GM12891 (cell line): ENCODE measurements around a stretch of chr2.

DNA sequence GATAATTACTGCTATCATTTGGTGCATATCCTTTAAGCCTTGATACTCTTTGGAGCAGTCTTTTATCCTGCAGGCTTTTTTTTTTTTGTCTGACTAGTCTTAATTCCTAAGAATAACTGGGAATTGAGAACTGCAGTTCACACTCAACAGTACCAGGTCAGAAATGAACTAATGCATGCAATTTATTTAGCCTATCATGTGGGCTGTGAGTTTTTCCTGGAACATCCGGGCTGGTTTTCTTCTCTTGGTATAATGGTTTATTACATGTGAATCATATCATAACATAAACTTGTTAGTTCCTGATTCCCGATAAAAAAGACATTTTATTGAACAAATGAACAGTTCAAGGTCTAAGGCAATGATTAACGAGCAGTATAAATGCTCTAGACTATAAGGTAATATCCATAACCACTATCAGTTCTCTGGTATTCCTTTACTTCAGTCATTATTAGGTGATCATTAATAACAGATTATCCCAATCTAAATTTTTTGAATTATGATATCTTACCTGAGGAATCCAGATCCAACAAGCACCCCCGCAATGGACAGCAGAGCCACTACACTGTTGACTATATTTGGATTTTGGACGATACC is 19.1 kb downstream of the ABCG5 start:
- RRBS = no CpG with 5 or more reads among the region's 5 CpGs

GRCh38 chr2:43824519-43824971 is 14.1 kb downstream of the ABCG5 start:
- RRBS = no CpG with 5 or more reads among the region's 5 CpGs

GRCh38 chr2:44103339-44103661 is 65.4 kb upstream of the PPM1B start:
- RRBS = no CpG with 5 or more reads among the region's 3 CpGs

DNA sequence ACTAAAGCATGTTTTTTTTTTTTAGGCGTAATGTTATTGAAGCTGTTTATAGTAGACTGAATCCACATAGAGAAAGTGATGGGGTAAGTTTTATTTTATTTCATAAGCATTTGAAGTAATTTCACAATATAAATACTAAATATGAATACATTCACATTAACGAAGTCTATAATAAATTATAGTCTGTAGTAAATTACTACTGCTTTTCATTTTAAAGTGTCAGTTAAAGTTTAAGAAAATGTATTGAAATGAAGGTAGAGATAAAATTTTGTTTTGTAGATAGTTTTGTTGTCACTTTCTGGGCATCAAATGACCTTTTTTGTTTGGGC is 49.7 kb downstream of the PPM1B start:
- RRBS = no CpG with 5 or more reads among the region's 2 CpGs

DNA sequence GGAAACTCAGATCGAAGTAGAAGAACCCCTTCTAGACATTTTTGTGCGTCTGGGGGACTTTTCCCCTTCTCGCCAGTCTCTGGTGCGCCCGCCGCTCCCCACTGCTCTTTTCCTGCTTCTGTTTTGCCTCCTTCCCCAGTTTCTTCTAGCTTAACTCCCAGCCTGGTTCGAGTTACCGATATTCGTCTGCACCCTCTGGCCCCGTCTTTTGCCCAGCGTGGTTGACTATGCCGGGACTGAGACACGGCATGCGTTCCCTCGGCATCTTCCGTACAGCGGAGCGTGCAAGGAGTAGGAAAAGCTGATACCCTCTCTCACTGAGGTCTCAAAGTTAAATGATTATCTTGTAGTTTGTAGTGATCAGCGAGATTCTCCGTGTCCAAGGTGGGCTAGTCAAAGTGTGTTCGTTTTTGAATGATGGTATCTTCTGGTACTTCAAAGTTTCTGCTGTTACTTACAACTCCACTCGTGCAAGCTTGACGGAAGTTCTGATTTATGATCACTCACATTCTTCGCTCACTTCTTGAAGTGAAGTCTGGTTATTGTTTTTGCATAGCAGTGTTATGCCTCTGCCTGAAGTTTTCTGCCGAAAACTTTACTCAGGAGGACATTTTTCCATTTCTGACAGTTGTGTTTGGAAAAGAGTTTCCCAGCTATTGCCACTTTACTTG is 760 bp downstream of the CAMKMT start:
- RRBS = no CpG with 5 or more reads among the region's 25 CpGs

DNA sequence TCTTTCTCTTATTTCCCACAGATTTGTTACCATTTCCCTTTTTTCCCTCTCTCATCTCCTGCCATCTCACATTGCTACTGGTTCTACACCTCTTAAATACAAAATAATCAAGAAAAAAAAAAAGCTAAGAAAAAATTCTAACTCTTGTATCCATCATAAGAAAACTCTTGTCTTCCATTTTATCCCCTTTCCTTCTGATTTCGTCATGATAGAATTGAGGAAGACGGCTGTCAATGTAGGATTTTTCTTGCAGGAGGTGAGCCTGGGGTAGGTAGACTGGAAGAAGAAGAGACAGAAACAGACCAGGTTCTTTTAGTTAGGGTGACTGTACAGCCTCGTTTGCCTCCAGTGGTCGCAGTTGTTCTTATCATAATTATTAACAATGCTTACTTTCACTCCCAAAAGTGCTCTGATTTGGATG is 37.8 kb downstream of the CAMKMT start:
- RRBS = no CpG with 5 or more reads among the region's 4 CpGs

DNA sequence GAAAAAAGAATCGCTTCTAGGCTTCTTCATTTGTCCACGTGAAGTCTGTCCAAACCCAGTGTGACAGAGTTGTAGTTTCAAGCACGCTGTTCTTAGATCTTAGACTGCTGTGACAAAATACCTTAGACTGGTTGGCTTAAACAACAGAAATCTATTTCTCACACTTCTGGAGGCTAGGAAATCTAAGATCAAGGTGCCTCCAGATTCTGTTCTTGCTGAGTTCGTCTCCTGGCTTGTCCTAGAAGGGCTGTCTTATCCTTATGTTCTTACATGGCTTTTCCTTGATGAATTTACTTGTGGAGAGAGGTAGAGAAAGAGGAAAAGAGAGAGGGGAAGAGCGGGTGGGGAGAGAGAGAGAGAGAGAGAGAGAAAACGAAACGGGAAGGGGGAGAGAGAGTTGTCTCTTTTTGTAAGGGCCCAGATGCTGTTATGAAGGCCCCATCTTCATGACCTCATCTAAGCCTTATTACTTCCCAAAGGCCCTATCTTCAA is 141.9 kb downstream of the CAMKMT start:
- RRBS = no CpG with 5 or more reads among the region's 7 CpGs

DNA sequence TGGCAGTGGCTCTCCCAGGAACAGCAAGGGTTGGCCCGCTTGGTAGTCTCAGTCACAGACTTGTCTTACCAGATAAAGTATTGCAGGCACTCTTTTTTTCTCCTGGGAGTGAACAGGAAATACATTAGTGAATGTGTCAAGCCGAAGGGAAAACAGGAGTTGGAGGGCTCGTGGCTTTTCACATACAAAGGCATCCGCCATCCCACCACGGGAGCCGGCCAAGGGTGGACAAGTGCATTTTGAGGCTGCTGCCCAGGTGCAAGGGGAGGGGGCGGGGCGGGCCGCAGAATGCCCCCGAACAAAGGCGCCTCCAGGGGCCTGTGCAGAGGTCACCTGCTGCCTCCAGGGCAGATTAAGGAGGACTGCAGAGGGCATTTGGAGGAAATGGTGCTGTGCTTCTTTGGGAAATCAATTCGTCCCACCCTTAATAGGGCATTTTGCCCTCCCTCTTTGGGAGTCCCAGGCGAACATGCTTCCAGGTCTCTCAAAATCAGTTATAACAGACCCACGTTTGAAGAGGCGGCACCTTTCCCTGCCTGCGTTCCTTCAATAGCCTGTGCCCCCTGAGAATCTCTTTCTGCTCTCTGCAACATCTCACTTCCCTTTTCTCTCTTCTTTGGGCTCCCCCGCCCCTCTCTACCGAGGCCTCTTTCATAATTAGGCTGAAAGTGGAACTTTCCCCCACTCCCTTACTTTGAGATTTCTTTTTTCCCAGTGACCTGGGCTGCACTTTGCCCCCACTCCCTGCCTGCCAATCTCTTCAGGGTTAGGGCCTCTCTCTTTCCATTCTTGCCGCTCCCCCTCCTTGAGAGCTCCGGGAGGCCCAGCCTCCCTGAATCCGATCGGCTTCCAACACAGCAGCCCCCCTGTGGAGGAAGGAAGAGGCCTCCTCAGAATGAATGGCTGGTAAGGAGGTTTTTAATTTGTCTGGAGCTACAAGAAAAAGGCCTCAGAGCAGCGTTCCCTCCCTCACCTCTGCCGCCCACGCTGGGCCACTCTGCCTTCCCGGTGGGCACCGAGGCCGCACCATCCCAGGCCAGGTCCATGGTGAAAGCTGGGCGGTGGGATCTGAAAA is 162.9 kb upstream of the SIX3 start:
- RRBS = no CpG with 5 or more reads among the region's 29 CpGs

DNA sequence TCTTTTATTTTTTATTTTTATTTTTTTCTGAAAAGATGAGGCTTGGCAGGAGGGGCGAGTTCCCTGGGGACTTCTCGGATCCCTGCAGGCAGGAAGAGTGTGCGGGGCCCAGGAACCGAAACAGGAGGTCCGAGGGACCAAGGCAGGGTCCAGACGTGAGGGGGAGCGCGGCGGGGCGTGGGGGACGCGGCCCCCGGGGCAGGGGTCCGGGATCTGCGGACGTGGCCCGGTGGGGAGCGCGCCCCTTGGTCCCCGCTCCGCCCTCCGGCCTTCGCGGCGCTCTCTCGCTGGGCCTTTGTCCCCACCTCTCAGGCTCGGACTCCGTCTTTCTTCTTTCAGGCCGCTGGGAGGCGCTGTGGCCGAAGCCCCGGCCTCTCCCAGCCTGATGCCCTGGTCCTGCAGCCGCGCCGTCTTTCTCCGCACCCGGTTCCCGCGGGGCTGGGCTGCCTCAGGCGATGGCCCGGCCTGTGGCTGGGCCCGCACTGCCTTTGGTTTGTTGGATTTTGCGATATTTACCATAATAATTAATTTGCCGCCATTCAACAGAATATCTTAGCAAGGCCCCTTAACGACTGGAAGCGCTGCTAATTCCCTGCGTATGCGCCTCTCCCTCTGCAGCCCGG is 10.6 kb downstream of the SIX3 start:
- RRBS = 5% methylated on average over 15 of the region's 49 CpGs

DNA sequence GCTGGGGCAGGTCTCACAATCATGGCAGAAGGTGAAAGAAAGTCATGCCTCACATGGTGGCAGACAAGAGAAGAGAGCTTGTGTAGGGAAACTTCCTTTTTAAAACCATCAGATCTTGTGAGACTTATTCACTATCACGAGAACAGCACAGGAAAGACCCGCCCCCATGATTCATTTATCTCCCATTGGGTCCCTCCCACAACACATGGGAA is 183.2 kb upstream of the SIX2 start:
- RRBS = no CpG with 5 or more reads among the region's 2 CpGs

DNA sequence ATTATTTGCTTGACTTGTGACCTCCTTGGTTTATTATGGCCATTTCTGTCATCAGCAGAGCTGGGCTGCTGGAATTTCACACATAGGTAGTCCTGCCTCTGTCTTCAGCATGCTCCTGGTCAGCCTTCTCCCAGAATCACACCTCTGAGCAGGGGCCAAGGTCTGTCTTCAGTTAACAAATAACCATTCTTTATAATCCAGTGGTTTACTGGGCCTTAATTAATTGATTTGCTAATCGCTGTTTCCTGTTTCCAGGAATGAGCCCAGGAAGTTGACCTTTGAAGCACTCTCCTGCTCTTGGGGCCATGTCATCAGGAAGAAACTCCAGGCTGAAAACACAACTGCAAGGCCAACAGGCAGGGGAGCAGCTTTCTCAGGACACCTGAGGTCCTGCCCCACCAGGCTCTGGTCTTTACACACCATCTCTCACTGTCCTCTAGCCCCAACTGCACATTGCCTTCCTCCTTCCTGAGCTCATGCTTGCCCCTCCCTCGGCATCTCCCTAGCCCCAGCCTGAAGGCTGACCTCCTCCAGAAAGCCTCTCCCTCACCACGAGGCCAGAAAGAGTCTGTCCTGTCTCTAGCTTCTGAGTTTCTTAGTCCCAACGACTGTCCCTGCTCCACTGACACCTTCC is 278.4 kb downstream of the SRBD1 start:
- RRBS = no CpG with 5 or more reads among the region's 4 CpGs

DNA sequence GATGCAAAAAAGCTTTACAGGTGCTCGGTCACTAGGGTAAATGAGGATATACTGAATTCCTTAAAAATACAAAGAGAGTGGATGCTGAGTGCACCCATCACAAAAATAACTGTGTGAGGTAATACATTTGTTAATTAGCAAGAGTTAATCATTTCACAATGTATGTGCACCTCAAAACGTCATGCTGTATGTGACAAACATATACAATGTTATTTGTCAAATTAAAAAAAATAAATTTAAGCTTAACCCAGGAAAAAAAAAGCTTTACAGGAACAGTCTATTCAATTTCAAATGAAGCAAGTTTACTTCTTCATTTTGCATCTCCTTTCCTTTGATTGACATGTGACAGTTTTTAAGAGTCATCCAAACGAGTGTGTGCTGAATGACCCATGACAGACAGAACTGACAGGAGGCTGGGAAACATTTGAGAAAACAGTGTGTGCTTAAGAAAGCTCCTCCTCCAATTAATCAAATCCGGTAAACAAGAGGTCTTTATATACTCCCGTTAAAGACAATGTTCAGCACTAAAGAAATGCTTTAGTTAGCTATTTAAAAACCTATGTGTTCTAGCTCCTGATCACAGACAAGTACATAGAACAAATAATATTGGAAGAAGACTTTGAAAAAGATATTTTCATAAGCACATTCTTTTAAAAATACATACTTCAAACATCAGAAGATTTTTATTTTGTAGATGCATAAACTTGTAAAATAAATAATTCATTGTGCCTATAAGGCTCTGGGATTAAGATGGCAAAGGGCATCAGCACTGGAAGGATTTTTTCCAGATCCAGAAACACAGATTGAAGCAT is 177.7 kb downstream of the SRBD1 start:
- RRBS = no CpG with 5 or more reads among the region's 5 CpGs

- RRBS = no CpG with 5 or more reads among the region's 8 CpGs
These were observed 90.0 kb downstream of the PRKCE start for GRCh38 chr2:45741382-45741998.

DNA sequence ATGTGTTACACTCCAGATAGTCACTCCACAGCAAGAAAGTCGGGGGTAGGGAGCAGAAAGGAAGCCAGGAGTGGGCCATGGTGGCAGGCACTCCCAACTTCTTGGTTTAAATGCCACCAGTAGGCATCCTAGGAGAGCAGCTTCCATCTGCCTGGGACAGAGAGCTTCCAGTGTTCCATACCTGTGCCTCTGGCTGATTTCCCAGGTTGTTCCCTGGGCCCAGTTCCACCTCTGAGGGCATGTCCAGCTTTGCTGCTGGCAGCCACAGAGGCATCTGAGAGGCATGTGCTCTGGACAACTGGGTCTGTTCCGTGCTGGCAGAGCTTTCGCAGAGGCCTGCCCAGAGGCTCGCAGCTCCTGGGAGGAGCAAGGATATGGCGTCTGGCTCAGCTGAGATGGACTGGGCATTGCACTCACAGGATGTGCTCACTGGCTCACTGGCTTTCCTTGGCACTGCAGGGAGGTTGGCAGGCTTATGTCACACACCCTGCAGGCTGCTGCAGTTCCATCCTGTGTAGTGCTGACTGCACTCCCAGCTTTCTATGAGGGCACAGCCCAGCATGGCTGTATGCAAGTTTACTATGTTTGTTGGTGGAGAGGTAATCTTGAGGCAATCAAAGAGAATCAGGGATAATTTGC is 172.2 kb downstream of the PRKCE start:
- RRBS = no CpG with 5 or more reads among the region's 5 CpGs

GRCh38 chr2:45919382-45920144 is 268.1 kb downstream of the PRKCE start:
- RRBS = no CpG with 5 or more reads among the region's 7 CpGs

DNA sequence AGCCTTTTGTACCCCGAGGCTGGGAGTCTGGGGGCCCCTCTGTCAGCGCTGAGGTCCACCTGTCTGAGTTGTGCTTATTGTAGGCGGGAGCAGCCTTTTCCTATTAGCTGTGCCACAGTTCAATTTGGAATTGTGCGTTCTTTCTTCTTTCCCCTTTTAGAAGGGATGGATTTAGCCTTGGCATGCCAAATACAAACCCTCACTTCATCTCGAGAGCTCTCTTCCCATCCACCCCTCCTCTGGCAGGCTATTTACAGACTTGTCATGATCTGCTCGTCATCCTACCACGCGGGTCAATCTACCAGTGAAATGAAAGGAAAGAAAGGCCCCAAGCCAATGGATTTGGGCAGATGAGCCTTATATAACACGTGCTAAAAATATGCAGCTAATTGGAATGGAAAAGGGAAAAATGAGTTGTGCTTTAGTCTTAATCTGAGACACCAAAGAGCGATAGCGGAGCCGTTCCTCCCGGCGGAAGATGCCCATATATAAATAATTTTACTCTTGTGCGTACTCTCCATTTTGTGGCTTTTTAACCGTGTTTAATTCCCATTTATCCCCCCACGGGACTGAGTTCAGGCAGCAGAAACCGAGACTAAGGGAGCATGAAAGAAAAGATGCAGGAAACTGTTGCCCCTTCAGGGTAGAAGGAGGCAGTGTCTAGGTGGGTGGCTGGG is 277.5 kb downstream of the PRKCE start:
- RRBS = no CpG with 5 or more reads among the region's 18 CpGs

DNA sequence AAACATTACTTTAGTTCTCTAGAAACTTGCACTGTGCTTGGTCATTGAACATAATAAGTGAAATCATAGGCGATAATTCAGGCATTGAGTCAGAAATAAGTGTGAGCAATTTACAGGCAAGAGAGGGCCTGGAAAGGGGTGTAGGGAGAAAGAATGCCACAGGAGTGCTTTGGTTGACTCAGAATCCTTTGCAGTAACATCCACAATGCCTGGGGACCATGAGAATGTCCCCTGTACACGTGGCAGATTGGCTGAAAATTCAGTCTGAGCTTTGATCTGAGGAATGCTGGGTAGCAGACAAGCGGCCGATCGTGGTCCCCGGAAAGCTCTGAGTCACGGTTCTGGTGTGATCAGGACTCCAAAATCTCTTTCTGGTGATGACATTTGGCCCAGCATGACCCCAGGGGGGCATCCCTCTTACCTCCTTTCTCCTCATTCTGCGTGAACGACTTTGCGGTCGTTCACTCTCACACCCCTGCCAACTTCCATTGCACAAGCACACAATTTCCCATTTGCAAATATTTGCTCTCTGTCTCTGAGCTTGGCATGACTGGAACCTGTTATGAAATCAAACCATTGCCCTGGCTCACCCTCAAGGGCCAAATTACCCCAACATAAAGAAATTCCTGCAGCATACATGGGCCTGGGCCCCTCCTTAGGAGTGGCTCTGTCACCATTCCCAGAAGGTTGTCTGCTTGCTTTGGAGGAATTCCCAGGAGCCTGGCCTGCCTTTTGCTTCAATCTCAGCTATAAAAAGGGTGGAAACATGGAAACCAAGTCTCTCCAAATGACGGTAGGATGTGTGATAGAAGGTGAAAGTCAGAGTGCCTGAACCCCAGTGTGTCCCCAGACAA is 305.0 kb upstream of the EPAS1 start:
- RRBS = no CpG with 5 or more reads among the region's 12 CpGs

DNA sequence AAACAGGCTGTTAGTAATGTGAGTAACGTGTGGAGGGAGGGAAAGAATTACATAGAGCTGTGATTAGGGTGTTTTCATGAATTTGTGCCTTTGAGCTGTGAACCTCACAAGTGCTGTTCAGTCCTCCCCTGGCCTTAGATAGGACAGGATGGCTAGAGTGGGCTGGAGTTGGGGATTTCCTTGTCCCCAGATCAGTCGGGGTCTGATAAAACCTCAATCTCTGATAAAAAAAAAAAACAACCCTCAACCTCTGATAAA is 297.0 kb upstream of the EPAS1 start:
- RRBS = no CpG with 5 or more reads among the region's 2 CpGs

GRCh38 chr2:46003742-46004913 is 293.1 kb upstream of the EPAS1 start:
- RRBS = no CpG with 5 or more reads among the region's 14 CpGs

DNA sequence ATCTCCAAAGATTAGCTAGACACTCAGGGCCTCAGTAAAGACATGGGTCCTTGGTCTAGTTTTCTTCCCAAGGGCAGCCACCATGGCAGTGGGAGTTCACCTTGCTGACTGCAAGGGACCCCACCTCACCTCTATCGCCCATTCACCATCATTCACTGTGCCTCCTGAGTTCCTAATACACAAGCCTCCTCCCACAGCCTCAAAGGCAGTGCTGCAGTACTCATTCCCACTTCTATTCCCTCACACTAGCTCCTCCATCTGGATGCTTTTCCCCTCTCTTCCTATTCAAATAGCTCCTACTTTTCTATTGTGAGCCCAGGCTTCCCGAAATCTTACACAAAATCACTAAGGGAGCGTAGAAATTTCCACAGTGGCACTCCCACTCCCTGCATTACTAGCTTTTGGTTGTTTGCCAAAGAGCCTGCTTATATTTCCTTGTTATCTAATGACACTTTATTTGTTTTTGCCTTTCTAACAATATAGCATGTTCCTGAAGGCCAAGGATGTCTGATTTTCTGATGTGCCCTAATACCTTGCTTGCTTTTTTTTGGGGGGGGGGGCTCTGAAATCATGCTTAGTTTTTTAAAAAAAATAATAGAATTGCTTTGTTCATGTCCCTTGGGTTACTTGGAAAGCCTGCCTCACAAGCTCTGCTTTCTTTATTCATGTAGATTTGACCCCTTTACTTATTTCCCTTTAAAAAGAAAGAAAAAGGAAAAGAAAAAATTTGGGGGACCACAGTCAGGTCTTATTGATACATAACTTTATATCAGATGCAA is 10.9 kb downstream of the EPAS1 start:
- RRBS = no CpG with 5 or more reads among the region's 3 CpGs